ENCODE results near the genes TMEM132A and PPP1R32.

DNA sequence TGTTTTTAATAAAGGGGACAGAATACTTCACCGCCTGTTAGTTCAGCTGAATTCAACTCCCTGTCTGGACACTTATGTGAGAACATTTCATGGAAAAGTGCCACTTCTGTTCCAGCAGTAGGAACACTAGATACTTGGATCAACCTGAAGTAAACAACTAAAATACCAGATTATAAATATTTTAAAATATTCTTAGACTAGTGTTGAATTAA is 11.1 kb downstream of the ZP1 start:
- PRO-cap, 5 experiments, result no peak in any of the 5 experiments
- RAMPAGE, long total RNA, 2 experiments, result no peak in any of the 2 experiments
- RRBS, result no CpG with 5 or more reads among the region's 1 CpG

- PRO-cap, 5 experiments, result peak in 2 of 5 experiments; most common plus-strand start chr11:60924474 (in 1)
- RAMPAGE, long total RNA, 2 experiments, result no peak in any of the 2 experiments
- RRBS, result 3% methylated on average over 15 of the region's 91 CpGs
Measured at GRCh38 chr11:60924247-60925259, at the start of gene TMEM132A. Gene TMEM132A, plus strand, starts transcription at chr11:60924460.

DNA sequence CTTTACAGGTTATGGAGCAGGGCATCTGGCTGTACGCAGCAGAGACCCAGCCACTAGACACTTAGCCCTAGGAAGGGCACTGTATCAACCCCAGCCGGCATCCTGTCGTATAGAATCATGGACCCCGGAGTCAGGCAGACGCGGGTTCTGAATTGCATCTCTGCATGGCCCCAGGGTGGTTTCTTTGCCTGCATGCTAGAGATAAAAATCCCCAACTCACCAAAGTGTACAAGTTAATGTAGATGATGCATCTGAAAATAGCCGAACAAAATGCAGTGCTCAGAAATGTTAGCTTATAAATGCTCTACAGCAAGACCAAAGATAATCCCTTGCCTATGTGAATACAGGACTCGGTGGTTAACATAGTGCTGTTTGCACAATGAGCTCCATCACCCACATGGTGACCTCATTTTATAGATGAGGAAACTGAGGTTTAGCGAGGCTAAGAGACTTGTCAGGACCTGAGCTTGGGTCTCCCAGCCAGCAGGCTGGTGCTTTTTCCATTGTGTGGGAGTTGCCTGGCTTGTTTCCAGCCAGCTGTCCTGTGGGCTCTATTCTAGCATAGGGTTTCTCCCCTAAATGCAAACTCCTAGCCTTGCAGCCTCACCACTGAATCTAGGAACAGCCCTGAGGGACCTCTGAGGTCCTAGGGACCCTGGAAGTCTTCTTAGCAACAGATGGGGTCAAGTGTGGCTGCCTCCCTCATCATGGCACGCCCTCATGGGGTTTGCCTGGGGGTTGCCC is 7.3 kb downstream of the CD6 start:
- PRO-cap, 5 experiments, result no peak in any of the 5 experiments
- RAMPAGE, long total RNA, 2 experiments, result no peak in any of the 2 experiments
- RRBS, result no CpG with 5 or more reads among the region's 10 CpGs

GRCh38 chr11:60982708-60983255 is 11.3 kb downstream of the CD6 start:
- PRO-cap, 5 experiments, result no peak in any of the 5 experiments
- RAMPAGE, long total RNA, 2 experiments, result no peak in any of the 2 experiments
- RRBS, result no CpG with 5 or more reads among the region's 15 CpGs

DNA sequence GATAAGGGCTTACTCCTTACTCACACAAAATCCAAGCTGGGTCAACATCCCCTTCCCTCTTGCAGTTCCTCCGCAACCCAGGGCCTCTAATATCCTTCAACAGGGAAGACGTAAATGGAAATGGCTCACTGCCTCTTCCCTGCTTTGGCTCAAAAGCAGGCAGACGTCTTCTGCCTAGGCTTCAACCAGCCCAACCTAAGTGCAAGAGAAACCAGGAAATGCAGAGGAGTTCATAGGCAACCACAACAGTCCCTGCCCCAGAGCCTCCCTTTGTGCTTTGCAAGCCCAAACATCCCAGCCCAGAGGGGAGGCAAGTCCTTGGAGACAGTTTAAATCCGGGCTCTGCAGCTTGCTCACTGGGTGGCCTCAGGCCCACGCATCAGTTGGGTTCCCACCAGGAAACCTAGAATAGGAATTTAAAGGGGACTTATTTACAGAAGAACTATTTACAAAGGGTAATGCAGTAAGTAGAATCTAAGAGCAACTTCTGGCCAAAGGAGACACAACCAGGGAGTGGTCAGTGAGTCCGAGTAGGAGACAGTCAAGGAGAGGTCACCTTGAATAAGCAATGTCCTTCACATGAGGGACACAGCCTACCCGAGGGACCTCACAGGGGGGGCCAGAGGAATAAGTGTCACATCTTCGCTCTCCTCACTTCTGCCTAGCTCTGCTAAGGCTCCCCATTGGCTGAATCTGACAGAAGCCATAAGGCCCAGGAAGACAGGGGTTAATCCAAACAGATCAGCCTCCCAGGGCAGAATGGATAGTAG is 33.5 kb downstream of the CD6 start:
- PRO-cap, 5 experiments, result no peak in any of the 5 experiments
- RAMPAGE, long total RNA, 2 experiments, result no peak in any of the 2 experiments
- RRBS, result no CpG with 5 or more reads among the region's 8 CpGs

DNA sequence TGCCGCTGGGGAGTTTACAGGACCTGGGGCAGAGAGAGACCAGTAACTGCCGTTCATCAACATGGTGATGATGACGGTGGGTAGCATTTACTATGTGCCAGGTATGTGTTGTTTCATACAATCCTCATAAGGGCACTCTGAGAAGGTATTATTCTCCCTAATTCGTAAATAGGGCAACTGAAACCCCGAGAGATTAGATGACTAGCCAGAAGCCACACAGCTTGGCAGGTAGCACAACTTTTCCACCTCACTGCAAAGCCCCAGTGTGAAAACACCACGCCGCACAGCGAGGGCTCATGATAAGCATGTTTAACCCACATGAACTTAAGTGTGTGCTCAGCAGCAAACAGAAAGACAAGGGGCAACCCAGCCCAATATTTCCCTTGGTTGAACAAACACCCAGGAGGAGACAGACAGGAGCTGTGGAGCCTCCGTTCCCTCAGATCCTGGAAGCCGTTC is 52.1 kb downstream of the CD6 start:
- PRO-cap, 5 experiments, result no peak in any of the 5 experiments
- RAMPAGE, long total RNA, 2 experiments, result no peak in any of the 2 experiments
- RRBS, result no CpG with 5 or more reads among the region's 10 CpGs

DNA sequence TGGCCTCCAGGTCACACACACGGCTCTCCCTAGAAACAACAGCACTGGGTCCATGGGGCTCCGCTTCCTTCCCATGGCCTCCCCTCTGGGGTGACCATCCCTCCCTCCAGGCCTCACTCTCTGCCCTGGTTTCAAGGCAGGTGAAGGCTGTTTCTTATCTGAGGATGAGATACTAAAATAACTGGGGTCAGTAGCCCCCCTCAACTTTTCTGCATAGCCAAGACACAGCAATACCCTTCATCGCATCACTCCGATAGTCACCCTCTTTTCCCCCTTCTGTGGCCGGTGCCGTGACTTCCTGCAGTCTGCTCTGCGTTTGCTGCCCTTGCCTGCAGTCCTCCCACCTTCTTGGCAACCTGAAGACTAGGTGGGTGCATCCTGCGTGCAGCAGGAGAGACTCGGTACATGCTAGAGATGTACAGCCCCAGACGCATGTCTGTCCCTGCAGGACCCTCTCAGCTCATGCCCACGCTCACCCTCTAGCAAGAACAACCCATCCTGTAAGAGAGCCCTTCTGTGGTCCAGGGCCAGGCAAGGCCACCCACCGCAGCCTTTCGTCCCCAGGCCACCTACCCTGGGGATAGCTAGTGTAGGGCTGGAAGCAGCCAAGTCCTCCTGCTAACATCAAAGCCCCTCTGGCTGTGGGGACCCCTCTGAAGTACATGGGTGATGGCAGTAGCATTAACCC is 55.9 kb downstream of the CD6 start:
- PRO-cap, 5 experiments, result no peak in any of the 5 experiments
- RAMPAGE, long total RNA, 2 experiments, result no peak in any of the 2 experiments
- RRBS, result no CpG with 5 or more reads among the region's 13 CpGs

DNA sequence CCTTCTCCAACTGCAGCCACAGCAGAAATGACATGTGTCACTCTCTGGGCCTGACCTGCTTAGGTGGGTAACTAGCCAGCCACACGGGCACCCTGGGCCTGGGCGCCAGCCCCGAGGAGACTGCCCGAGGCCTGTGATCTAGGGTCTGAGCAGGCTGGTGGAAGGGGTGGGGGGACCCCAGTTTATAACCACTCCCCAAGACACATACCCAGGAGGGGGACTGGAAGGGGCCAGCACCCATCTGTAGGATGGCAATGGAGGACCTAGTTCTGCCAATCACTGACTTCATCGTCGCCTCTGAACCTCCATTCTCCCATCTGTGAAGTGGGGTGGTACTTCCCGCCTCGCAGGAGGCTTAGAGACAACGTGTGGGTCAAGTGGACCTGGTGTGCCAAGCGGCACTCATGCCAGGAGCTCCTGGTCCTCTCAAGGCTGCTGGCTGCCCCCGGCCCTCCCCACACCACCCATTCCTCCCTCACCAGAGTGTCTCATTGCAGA is 16.2 kb downstream of the CD5 start:
- PRO-cap, 5 experiments, result no peak in any of the 5 experiments
- RAMPAGE, long total RNA, 2 experiments, result no peak in any of the 2 experiments
- RRBS, result no CpG with 5 or more reads among the region's 11 CpGs

- PRO-cap, 5 experiments, result no peak in any of the 5 experiments
- RAMPAGE, long total RNA, 2 experiments, result no peak in any of the 2 experiments
- RRBS, result no CpG with 5 or more reads among the region's 9 CpGs
Measured at GRCh38 chr11:61127994-61128518, 25.8 kb downstream of the CD5 start.

GRCh38 chr11:61160269-61160757 is 913 bp downstream of the VPS37C start:
- PRO-cap, 5 experiments, result no peak in any of the 5 experiments
- RAMPAGE, long total RNA, 2 experiments, result no peak in any of the 2 experiments
- RRBS, result no CpG with 5 or more reads among the region's 9 CpGs

- PRO-cap, 5 experiments, result no peak in any of the 5 experiments
- RAMPAGE, long total RNA, 2 experiments, result no peak in any of the 2 experiments
- RRBS, result no CpG with 5 or more reads among the region's 7 CpGs
Measured at GRCh38 chr11:61162039-61162897, 1.0 kb upstream of the VPS37C start.

GRCh38 chr11:61293466-61294728 is 1.2 kb downstream of the VWCE start:
- PRO-cap, 5 experiments, result peak in 2 of 5 experiments; most common plus-strand start chr11:61294311 (in 1); most common minus-strand start chr11:61294195 (in 1)
- RAMPAGE, long total RNA, 2 experiments, result no peak in any of the 2 experiments
- RRBS, result 2% methylated on average over 33 of the region's 66 CpGs

- PRO-cap, 5 experiments, result no peak in any of the 5 experiments
- RAMPAGE, long total RNA, 2 experiments, result no peak in any of the 2 experiments
- RRBS, result no CpG with 5 or more reads among the region's 11 CpGs
Measured at GRCh38 chr11:61331403-61331875, 1.5 kb downstream of the DDB1 start.

GRCh38 chr11:61341615-61342739 is 8.9 kb downstream of the TKFC start:
- PRO-cap, 5 experiments, result no peak in any of the 5 experiments
- RAMPAGE, long total RNA, 2 experiments, result no peak in any of the 2 experiments
- RRBS, result no CpG with 5 or more reads among the region's 24 CpGs

DNA sequence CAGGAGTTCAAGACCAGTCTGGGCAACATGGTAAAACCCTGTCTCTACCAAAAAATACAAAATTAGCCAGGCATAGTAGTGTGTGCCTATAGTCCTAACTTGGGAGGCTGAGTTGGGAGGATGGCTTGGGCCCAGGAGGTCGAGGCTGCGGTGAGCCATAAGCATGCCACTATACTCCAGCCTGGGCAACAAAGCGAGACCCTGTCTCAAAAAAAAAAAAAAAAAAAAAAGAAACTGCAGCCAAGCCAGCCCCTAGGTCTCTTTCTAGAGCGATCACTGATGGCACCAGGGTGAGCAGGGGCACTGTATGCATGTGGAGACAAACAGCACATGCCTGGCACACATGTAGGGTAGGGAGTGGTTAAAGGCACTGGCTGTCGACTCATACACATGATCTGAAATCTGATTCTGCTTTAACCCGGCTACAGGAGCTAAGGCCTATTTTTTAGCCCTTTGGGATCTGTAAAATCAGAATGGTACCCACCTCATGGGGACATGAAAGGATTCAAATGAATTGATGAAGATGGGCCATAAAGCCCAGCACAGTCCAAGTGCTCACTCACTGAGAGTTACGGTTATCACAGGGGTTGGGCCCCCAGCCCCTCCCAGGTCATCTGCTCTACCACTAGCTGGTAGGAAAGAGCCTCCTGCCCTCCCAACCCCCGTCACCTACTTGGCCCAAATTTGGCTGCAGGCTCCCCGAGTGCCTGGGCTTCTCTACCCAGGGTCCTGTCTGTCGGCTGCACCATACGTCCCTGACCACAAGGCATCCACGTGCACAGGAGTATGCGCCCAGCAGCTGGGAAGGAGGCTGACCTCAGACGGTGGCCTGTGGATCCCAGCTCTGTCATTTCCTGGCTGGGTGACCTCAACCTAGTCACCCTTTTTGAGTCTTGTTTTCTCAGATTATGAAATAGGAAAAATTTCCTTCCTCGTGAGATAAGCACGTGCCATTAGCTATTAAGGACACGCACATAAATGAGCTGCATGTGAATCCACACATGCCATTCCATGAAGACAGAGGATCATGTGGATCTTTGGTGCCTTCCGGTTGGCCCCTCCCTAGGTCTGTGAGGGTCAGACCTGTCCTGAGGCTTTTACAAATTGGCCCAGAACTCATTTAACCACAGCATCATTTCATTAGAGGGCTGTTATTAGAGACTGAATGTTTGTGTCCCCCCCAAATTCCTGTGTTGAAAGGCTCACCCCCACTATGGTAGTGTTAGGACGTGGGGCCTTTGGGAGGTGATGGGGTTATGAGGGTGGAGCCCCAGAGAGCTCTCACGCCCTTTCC is 13.9 kb downstream of the CYB561A3 start:
- PRO-cap, 5 experiments, result no peak in any of the 5 experiments
- RAMPAGE, long total RNA, 2 experiments, result no peak in any of the 2 experiments
- RRBS, result no CpG with 5 or more reads among the region's 20 CpGs

DNA sequence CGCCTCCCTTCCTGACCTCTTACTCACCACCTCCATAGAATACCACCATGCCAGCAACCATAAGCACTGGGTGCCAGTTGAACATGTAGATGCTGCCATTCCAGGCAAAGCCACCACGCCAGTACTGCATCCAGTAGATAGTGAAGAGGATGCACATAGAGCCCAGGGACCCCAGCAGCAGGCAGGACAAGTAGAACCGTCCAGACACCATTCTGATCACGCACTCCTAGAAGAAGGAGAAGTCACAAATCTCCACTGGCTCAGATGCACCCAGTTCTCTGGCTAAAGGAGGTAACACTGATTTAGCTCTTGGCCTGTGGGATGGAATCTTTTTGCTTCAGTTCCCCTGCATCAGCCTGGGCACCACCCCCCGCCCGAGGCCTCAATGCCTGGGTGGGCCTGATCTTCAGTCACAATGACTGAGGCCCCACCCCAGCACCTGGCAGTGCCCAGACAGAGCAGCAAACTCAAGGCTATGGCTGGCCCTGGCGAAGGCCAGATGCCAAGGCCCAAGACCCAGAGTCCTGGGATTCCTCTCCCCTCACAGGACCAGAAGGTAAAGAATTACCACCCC is 5.1 kb downstream of the CYB561A3 start:
- PRO-cap, 5 experiments, result no peak in any of the 5 experiments
- RAMPAGE, long total RNA, 2 experiments, result no peak in any of the 2 experiments
- RRBS, result no CpG with 5 or more reads among the region's 7 CpGs

DNA sequence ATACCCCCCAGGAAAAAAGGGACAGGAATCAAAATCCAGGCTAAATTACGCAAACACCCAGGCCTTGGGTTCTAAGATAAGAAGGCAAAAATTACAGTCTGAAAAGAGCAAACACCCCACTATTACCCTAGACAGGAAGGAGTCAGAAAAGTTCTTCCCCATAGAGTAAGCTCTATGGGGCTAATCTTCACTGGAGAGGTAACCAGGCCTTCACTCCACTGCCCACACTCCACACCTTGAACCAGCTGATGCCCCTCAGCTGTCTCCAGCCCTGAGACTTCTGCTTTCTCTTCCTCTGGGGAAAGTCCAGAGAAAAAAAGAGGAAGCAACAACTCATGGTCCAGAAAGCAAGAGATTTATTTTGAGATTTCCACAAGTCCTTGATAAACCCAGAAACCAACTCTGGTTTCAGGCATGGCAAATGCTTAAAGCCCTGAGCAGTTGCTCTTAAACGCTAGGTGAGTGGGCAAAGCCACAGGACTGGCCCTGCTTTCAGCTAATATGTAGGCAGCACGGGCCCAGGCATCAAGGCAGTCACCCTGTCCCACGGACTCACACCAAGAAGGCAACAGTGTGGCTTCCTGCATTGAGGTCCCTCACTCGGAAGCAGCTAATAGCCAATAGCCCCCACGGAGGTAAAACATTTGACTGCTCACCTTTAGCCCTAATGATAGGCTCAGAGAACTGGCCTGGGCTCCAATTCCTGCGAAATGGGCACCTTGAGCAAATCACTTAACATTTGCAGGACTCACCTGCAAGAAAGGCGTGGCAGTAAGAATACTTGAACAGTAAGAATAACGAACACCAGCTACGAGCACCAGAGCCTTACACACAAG is 4.4 kb downstream of the CYB561A3 start:
- PRO-cap, 5 experiments, result no peak in any of the 5 experiments
- RAMPAGE, long total RNA, 2 experiments, result no peak in any of the 2 experiments
- RRBS, result no CpG with 5 or more reads among the region's 10 CpGs

DNA sequence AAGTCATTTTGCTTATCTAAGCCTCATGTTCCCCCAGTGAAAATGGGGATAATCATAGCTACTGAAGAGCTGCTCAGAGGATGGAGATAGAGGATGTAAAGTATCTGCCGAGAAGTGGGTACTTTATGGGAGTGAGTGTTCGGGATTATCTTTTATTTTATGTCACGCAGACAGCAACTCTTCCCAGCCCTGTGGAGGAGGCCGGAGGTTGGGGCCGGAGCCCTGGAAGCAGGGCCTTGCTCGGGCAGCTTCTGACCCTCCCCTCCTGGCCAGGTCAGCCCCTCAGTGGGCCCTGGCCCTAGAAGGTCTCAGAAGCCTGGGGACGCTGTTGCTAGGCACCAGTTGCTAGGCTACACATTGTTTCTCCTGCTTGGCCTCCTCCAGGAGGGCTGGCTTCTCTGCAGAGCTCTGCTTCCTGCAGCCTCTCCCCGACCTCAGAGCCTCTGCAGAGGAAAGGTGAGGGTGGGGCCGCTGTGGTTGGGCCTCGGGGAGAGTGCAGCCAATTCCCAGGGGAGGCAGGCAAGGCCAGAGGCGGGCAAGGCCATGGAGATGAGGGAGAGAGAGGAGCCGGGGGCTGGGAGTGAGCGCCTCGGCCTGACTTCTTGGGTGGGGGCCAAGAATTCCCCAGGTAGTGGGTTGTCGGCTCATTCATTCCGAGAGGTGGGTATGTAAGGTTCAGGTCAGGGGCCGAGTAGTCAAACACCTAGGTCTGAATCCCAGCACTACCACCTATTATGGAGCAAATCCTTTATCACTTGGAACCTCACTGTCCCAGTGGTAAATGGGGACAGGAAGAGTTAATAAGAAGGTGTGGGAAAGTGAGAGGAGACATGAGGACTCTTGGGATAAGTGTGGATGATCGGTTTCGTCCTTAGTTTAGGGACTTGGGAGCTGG is at the start of gene PPP1R32:
Gene PPP1R32 (plus strand): TSS at position 360 of the 895 bp plus-strand sequence.
- PRO-cap, 5 experiments, result no peak in any of the 5 experiments
- RAMPAGE, long total RNA, 2 experiments, result no peak in any of the 2 experiments
- RRBS, result no CpG with 5 or more reads among the region's 19 CpGs

- PRO-cap, 5 experiments, result no peak in any of the 5 experiments
- RAMPAGE, long total RNA, 2 experiments, result no peak in any of the 2 experiments
- RRBS, result no CpG with 5 or more reads among the region's 13 CpGs
Measured at GRCh38 chr11:61515432-61516066, 7.0 kb downstream of the LRRC10B start.

- PRO-cap, 5 experiments, result no peak in any of the 5 experiments
- RAMPAGE, long total RNA, 2 experiments, result no peak in any of the 2 experiments
- RRBS, result 5% methylated on average over 20 of the region's 33 CpGs
Measured at GRCh38 chr11:61580021-61580655, 738 bp downstream of the SYT7 start.